A549 (cell line): ENCODE data around the gene KHDC4.

DNA sequence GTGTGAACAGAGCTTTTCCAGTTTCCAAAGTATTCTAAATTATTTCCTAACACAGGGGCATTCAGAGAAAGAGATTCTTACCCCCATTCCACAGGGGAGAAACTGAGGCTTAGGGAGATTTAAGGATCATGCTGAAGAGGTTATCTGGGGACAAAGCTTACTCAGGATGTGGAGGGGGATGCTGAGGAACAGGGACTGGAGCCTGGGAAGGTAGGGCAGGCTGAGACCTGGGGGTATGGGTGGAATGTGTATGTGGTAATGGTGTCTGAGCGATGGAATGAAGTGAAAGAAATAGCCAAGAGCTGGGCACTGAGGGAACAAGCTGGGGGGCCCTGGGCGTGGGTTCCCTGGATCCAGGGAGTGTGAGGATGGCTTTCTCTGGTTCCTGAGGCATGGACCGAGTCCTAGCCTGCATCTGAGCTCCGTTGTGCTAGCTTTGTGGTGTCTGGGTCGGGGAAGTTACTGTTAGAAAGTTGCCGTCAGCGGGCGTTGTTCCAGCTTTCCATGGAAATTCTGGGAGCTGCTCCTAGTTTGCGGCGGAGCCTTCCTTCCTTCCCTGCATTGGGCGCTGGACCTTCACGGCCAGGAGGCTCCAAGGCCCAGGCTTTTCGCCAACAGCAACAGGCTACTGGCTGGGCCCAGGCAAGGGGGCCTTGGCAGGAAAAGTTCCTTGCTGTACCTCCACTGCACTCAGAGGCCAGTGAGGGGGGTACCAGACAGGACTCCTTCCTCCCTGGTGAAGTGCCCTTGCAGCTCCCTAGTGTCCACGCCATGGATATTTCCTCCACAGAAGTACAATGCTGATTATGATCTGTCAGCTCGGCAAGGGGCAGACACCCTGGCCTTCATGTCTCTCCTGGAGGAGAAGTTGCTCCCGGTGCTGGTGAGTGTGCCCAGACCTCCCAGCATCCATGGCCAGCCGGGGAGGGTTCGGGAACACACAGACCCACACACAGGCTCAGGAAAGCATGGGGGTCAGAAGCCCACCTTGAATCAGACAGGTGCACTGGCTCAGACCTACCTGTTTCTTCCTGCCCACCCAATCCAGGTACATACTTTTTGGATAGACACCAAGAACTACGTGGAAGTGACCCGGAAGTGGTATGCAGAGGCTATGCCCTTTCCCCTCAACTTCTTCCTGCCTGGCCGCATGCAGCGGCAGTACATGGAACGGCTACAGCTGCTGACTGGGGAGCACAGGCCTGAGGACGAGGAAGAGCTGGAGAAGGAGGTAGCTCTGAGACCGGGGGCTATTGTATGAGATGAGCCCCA lies 3.3 kb downstream of the MTX1 start:
- PRO-cap, result bidirectional peak, plus-strand start at position 1,130 of the sequence, minus-strand start at position 1,036 of the sequence
CAGE:
- cytosol, long polyA plus RNA, result no peak
- long polyA plus RNA, result no peak
- nucleus, long polyA plus RNA, result no peak

DNA sequence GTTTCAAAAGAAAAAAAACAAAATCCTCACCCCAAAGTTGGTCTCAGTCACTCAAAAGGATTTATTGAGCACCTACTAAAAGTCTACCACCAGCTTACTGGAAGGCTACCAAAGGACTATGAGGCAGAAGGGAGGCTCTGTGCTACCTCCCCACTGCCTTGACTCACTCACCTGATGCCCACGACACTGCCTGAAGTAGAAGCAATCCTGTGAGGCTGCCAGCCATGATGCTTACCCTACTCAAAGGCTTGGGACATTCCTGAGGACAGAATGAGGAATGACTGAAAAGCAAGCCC lies 642 bp downstream of the GBA1 start:
- PRO-cap, result no peak
CAGE:
- cytosol, long polyA plus RNA, result no peak
- long polyA plus RNA, result no peak
- nucleus, long polyA plus RNA, result no peak

GRCh38 chr1:155247318-155248369 lies 6.6 kb upstream of the GBA1 start:
- PRO-cap, result no peak
CAGE:
- cytosol, long polyA plus RNA, result no peak
- long polyA plus RNA, result no peak
- nucleus, long polyA plus RNA, result no peak

DNA sequence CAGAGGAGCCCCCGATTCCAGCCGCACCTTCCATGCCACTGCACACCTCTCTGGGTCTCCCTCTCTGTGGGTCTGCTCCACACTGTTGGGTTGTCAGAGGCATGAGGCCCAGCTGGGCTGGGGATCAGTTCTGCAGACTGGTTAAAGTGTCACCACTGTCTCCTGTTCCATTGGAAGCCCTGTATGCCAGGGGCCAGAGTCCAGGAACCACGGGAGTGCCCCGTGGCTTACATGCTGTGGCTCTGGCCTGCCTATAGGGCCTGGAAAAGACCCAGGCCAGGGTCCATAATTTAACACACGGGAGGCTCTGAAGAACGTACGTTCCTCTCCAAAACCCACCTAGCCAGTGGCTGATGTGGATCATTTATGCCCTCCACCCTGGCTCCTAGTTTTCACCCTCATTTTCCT lies 380 bp downstream of the PKLR start:
- PRO-cap, result no peak
CAGE:
- cytosol, long polyA plus RNA, result no peak
- long polyA plus RNA, result no peak
- nucleus, long polyA plus RNA, result no peak

GRCh38 chr1:155309125-155310174 lies 784 bp downstream of the FDPS start:
- PRO-cap, result no peak
CAGE:
- cytosol, long polyA plus RNA, result no peak
- long polyA plus RNA, result no peak
- nucleus, long polyA plus RNA, result no peak

DNA sequence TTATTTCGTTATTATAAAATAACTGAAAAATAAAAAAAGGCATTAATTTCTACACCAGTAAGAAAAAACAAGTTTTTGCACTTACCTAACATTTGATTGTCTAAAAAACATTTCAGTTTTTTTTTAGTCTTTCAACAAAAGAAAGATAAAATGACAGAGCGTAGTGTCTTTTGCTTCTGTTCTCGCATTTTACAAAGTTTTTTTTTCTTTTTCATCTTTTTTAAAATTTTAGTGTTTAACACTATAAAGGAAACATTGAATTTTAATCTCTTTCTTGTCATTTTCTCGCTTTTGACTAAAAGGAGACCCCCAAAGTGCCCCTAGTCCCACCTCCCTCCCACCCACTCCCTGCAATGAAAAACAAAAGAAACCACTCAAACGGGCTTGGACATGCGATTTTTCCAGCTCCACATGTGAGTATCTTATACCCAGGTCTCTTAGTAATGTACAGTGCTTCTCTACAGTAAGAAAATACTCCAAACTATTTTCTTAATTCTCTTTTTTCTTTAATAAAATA lies 14.9 kb downstream of the RUSC1 start:
- PRO-cap, result no peak
CAGE:
- cytosol, long polyA plus RNA, result no peak
- long polyA plus RNA, result no peak
- nucleus, long polyA plus RNA, result no peak

DNA sequence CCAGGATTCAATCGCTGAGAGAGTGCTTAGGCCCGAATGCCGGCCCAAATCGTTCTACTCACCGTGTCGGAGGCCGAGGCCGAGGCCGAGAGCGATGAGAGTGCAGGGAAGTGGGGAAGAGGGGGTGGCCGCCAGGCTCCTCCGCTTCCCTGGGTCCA lies 633 bp downstream of the ASH1L start:
- PRO-cap, result no peak
CAGE:
- cytosol, long polyA plus RNA, result no peak
- long polyA plus RNA, result no peak
- nucleus, long polyA plus RNA, result no peak

- PRO-cap, result no peak
CAGE:
- cytosol, long polyA plus RNA, result no peak
- long polyA plus RNA, result no peak
- nucleus, long polyA plus RNA, result no peak
Measured at GRCh38 chr1:155651492-155651892, 37.1 kb downstream of the YY1AP1 start.

DNA sequence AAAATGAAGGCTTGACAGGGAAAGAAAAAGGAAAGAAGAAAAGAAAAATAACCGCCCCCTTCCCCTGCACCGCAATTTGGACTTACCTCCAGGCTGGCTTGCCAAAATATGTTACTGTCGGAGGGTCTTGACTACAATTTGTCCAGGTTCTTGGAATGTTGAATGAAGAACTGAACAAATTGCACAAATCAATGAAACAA lies 29.4 kb downstream of the YY1AP1 start:
- PRO-cap, result no peak
CAGE:
- cytosol, long polyA plus RNA, result no peak
- long polyA plus RNA, result no peak
- nucleus, long polyA plus RNA, result no peak

DNA sequence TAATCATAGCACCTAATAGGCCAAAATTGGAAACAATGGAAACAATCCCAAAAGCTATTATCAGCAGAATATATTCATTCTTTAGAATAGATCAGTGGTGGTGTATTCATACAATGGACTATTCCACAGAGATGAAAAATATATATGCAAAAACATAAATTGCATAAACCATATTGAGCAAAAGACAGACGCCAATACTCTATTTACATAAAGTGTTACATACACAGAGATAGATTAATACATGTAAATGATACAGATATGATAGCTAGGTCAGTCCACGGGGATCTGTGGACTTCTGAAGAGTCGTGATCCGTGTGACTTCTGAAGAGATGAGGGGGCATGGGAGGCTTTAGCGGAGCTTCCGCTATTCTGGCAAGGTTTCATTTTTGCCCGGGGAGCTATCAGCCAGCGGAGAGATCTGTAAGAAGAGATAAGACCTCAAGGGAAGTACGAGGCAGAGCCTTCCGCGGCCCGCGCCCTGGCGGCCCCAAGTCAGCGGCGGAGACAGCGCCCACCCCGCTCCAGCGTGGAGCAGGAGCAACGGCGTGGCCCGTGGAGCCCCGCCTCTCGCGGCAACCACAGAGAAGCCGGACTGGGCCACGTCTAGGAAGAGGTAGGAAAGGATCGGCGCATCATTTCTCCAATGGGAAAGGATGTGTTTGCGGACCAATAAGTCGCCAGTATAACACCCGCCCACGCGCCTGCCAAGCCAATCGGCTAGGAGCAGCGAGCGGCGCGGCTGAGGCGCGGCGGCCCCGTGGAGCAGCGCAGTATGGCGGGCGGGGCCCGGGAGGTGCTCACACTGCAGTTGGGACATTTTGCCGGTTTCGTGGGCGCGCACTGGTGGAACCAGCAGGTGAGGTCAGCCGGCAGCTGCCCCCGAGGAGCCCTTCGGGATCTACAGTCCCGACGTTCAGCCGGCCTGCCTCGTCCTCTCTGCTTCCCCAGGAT lies 56.4 kb downstream of the DAP3 start:
- PRO-cap, result bidirectional peak, plus-strand start at position 814 of the sequence, minus-strand start at position 506 of the sequence
CAGE:
- cytosol, long polyA plus RNA, result no peak
- long polyA plus RNA, result no peak
- nucleus, long polyA plus RNA, result no peak

- PRO-cap, result no peak
CAGE:
- cytosol, long polyA plus RNA, result no peak
- long polyA plus RNA, result no peak
- nucleus, long polyA plus RNA, result no peak
Measured at GRCh38 chr1:155880901-155881682, 21.7 kb downstream of the SYT11 start.

- PRO-cap, result no peak
CAGE:
- cytosol, long polyA plus RNA, result no peak
- long polyA plus RNA, result no peak
- nucleus, long polyA plus RNA, result no peak
Measured at GRCh38 chr1:155883850-155884781, 24.7 kb downstream of the SYT11 start.

DNA sequence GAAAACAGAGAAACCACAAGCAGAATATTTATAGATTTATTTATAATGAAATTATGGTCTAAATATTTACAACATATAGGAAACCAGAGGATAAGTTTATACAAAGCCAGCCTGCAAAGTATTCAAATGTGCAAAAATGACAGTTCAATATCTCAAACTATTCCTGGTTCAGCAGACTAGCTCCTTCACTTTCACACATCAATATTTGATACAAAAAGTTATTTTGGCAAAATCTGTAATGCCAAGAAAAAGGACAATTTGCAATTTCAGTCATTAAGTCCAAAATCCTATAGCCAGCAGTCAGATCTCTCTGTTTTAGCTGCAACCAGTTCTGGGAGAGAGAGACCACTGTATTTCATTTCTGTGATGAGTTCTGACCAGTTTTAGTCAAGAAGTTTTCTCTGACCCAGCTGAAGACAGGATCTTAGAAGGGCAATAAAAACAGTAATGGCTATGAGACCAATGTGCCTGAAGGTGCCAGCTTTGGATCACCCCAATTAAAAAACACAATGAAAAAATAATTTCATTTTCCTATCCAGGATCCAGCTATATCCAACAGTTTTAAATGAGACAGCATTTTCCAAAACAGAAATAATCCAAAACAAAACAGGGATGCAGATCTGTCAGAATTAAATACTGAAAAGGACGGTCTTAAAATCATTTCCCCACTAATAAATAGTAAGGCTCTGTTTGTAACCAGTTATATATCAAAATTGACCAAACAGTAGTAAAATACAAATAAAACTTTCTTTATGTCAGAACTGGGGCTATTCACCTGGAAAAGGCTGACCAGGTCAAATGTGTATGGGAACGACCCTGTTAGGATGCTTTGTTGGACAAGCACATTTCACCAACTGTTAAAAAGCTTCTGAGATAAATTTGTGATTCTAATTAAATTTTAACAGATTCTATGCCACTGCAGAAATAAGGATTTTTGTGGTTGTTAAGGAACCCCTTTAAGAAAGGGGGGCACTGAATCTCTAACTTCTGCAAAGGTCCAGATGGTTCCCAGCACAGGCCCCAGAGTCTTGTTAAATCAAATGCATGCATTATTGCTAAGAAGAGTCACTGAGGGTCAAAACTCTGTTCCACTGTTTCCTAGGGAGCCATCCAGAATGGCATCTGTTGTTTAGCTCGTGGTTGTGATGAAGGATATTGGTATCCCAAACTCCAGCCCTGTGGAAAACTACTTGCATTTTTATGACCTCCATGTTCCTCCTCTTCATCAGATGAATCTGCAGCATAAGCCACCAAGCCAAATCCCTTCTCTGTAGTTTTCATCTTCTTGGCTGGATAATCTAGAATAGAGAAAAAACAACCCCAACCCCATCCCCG lies 2.3 kb upstream of the RIT1 start:
- PRO-cap, result no peak
CAGE:
- cytosol, long polyA plus RNA, result no peak
- long polyA plus RNA, result no peak
- nucleus, long polyA plus RNA, result no peak

DNA sequence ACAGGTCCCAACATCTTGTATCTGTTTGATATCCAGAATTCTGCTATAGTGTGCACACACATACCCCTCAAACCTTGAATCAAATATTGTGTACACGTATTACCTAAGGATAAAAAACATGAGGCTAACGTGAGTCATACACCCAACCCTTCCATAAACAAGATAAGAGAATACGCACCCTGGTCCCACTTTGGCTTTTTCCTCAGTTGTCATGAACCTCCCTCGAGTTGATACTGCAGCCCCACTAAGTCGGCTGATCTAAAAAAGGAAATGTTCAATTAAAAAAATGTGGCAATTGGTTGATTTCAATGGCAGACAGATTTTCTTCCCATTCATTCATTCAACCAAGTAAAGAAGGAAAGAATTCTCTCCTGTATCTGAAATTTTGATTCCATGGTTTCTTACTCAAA lies 5.1 kb downstream of the KHDC4 start:
- PRO-cap, result no peak
CAGE:
- cytosol, long polyA plus RNA, result no peak
- long polyA plus RNA, result no peak
- nucleus, long polyA plus RNA, result no peak

DNA sequence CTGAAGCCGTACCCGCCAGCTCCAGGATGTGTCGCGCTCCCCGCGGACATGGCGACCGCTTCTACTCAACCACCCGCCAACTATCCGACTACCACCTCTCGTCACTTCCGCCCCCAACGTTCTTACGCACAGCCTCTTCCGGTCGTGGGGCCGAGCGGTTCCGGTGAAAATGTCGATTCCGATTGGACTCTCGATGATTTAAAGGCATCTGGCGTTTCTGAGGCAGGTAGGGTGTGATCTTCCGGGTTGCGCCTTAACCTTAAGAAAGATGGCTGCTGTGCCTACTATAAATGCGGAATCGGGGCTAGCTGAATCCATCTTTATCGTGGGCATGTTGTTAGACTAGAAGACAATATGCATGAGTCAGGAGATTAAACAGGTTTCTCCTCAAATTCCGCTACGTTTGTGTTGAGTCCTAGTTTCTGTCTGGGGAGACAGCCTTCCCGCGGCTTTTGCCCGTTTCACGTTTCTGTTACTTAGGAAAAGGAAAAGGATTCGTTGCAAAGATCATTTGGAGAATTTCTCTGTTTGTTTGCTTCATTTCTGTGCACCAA lies at the start of gene KHDC4:
TSS of gene KHDC4 (minus strand) at position 90 of the 554 bp plus-strand sequence.
- PRO-cap, result bidirectional peak, plus-strand start at position 317 of the sequence, minus-strand start at position 62 of the sequence
CAGE:
- cytosol, long polyA plus RNA, result start-site peak on the minus strand centred at position 67 of the sequence, 53 bp wide, 721 and 1,161 reads in 2 replicates
- long polyA plus RNA, result start-site peak on the minus strand centred at position 94 of the sequence, 74 bp wide, 435 and 60 reads in 2 replicates
- nucleus, long polyA plus RNA, result start-site peak on the minus strand centred at position 64 of the sequence, 47 bp wide, 1,787 and 2,682 reads in 2 replicates

DNA sequence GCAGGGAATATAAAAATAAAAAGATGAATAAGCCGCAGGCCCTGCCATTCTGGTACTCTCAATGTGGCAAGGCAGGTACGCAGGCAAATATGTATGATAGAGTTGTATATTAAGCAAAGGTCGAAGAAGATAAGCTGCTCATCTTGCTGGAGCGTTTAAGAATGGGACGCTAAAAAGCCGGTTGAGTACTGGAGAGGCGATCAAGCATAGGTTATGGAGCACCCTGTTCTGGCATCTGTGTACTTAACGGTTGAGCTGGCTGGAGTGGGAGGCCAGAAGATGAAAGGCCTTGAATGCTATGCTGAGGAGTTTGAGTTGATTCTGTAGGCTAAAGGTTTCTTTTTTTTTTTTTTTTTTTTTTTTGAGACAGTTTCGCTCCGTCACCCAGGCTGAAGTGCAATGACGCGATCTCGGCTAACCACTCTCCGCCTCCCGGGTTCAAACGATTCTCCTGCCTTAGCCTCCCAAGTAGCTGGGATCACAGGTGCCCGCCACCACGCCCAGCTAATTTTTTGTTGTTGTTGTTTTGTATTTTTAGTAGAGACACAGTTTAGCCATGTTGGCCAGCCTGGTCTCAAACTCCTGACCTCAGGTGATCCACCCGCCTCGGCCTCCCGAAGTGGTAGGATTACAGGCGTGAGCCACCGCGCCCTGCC lies 793 bp upstream of the KHDC4 start:
- PRO-cap, result no peak
CAGE:
- cytosol, long polyA plus RNA, result no peak
- long polyA plus RNA, result no peak
- nucleus, long polyA plus RNA, result no peak

DNA sequence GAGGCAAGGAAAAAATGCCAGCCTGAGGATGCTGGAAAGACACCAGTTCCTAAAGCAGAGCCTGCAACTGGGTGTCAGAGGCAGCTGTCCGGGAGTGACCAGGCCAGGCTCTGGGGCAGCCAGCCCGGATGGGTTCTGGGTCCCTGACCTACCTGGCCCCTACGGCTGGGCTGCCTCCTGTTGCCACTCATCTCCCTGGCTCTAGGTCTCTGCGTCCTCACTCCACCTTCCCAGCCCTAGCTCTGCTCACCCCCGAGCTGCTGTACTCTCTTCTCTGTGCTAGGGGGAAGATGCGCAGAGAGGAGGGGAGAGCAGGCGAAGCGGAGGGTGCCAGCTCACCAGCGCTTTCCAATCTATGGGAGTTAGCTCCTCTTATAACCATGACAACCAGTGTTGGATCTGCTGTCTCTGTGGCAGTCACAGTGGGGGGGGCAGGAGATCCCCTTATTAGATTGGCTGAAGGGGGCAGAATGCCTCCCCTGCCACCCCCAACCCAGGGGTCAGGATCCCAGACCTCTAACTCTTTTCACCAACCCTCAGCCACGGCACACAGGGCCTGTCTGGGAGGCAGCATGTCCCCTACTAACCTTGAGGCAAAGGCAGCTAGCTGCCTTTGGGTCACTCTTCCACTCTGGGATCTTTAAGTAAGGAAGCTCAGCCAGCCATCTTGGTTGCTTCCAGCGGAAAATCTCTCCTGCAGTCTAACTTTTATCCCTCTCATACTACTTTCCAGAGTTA lies 8.8 kb downstream of the ARHGEF2 start:
- PRO-cap, result no peak
CAGE:
- cytosol, long polyA plus RNA, result no peak
- long polyA plus RNA, result no peak
- nucleus, long polyA plus RNA, result no peak

- PRO-cap, result no peak
CAGE:
- cytosol, long polyA plus RNA, result no peak
- long polyA plus RNA, result no peak
- nucleus, long polyA plus RNA, result no peak
Measured at GRCh38 chr1:155979434-155980611, 1.5 kb upstream of the ARHGEF2 start.

GRCh38 chr1:156081787-156082330 lies 406 bp downstream of the MEX3A start:
- PRO-cap, result no peak
CAGE:
- cytosol, long polyA plus RNA, result no peak
- long polyA plus RNA, result no peak
- nucleus, long polyA plus RNA, result no peak

- PRO-cap, result no peak
CAGE:
- cytosol, long polyA plus RNA, result no peak
- long polyA plus RNA, result no peak
- nucleus, long polyA plus RNA, result no peak
Measured at GRCh38 chr1:156115834-156116526, 1.5 kb downstream of the LMNA start.